ENCODE results near the gene CMTM7.

GRCh38 chr3:31917429-31917856, 63.6 kb downstream of the OSBPL10 start:
- PRO-cap: no peak
- RRBS: no CpG with 5 or more reads among the region's 2 CpGs

GRCh38 chr3:31947574-31948440, 33.3 kb downstream of the OSBPL10 start:
- PRO-cap: no peak
- RRBS: no CpG with 5 or more reads among the region's 6 CpGs

- PRO-cap: no peak
- RRBS: no CpG with 5 or more reads among the region's 2 CpGs
Measured at GRCh38 chr3:32324321-32324812, 67.3 kb upstream of the CMTM7 start.

DNA sequence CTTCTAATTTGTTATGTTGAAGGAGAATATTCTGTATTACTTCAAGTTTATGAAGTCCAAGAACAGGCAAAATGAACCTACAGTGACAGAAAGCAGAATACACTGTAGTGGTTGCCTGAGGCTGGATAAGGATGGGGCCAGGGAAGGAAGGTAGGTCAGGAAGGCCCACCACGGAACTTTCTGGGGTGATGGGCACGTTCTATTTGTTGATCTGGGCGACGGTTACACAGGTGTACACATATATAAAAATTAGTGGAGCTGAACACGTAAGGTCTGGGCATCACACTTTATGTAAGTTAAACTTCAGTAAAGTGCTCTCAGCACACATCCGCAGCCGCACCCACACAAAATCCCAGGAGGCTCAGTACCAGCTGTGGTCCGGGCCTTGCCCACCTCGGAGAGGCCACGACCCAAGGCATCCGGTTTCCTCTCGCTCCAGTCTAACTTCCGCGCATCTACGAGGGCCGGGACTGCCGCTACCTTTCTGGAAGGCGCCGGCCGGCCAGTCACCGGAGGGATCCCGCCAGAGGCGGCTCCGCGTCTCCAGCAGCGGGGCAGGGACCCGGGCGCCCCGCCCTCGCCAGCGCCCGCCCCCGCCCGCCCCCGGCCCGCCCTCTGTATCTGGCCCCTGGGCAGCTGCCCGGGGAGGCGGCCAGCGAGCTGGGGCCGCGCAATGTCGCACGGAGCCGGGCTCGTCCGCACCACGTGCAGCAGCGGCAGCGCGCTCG, at the start of gene CMTM7:
CMTM7 (plus strand) TSS at position 620 of the 728 bp plus-strand sequence.
- PRO-cap: bidirectional peak, plus-strand start at position 646 of the sequence, minus-strand start at position 543 of the sequence
- RRBS: 2% methylated on average over 37 of the region's 51 CpGs

- PRO-cap: no peak
- RRBS: no CpG with 5 or more reads among the region's 2 CpGs
Measured at GRCh38 chr3:32503102-32503238, 318 bp upstream of the CMTM6 start.

DNA sequence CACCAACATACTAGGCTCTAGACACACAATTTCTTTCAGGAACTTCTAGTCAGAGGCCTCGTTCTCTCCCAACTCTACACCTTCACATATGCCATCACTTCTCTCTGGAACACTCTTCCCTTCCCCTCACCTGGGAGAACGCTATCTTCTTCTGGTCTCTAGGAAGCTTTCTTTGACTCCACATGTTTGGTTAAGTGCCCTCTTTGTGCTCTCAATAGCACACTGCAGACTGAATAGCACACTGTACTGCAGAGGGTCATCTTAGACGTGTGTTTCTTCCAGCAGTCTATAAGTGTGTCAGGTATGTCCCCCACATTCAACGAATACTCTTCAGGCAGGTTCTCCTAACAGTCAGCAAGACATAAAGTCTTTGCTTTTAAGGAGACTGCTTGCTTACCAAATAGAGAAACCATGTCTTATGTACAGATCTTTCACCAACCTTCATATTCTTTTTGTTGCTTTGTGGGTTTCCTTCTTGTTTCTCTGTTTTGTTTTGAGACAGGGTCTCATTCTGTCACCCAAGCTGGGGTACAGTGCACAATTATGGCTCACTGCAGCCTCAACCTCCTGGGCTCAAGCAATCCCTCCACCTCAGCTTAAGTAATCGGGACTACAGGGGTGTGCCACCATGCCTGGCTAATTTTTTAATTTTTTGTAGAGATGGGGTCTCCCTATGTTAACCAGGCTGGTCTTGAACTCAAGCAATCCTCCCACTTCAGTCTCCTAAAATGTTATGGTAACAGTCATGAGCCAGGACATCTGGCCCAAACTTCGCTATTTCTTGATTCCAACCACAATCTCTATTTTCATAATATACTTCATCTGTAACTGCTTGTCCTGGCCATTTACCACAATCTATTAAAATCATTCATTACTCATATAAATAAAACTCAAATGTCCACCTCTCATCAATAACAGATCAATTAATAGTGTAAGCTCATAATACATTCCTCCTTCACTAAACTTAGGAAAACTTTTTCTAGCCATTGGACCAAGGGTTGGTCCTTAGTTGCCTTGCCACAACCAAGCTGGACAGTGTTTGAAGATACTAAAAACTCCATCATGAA, 14.3 kb downstream of the DYNC1LI1 start:
- PRO-cap: no peak
- RRBS: no CpG with 5 or more reads among the region's 6 CpGs

DNA sequence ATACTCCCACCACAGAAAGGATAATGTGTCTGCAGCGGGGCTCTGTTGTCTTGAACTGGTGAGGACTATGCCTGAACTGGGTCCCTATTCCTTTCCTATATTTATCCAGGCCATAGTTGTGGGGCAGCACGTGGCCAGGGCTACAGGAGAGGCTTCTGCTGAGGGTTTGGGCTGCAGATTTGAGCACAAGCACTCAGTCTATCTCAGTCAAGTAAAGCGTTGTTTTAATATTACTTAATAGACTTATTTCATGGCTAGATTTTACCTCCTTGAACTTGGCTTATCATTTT, 50.9 kb downstream of the TRIM71 start:
- PRO-cap: no peak
- RRBS: no CpG with 5 or more reads among the region's 3 CpGs

DNA sequence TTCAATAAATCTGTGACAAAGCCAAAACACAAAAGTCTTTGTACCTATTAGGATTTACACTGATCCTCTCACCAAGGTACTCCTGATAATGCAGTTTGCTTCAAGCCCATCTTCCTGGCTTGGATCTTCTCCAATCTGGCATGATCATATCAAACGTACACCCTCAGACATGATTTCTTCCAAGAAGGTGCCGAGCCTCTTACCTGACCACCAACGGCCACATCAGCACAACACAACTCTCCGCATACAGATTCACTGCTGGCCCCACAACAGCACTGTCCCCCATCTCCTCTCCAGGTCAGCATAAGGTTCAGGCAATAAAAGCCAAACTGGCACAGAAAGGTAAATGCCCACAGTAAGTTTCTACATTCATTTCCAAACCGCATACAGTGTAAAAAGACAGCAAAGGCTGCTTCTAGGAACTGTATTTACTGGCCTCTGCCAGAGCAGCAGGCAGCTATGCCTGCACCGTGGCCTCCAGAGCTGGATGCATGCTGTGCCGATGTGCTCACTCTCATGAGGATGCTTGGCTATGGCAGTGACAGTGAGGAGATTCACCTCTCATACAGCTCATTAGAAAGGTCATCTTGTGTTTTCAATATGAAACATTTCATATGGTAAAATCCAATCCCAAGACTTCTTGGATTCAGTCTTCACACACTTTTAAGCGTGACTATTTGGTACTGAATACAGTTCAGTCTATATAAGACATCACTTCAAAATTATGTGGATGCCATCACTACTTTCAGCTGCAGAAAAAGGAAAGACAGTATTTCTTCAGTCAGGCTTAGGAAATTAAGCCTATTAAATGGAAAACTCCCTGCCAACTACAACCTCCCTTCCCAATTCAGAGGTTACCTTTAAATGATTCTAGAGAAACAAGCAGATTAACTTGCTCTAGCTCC, 50.3 kb downstream of the UBP1 start:
- PRO-cap: no peak
- RRBS: no CpG with 5 or more reads among the region's 8 CpGs

- PRO-cap: no peak
- RRBS: no CpG with 5 or more reads among the region's 13 CpGs
Measured at GRCh38 chr3:33396853-33397639, 43.2 kb downstream of the UBP1 start.

GRCh38 chr3:33406723-33407052, 33.5 kb downstream of the UBP1 start:
- PRO-cap: no peak
- RRBS: no CpG with 5 or more reads among the region's 4 CpGs

- PRO-cap: no peak
- RRBS: no CpG with 5 or more reads among the region's 2 CpGs
Measured at GRCh38 chr3:34200454-34201201, 402.2 kb downstream of the PDCD6IP start.

DNA sequence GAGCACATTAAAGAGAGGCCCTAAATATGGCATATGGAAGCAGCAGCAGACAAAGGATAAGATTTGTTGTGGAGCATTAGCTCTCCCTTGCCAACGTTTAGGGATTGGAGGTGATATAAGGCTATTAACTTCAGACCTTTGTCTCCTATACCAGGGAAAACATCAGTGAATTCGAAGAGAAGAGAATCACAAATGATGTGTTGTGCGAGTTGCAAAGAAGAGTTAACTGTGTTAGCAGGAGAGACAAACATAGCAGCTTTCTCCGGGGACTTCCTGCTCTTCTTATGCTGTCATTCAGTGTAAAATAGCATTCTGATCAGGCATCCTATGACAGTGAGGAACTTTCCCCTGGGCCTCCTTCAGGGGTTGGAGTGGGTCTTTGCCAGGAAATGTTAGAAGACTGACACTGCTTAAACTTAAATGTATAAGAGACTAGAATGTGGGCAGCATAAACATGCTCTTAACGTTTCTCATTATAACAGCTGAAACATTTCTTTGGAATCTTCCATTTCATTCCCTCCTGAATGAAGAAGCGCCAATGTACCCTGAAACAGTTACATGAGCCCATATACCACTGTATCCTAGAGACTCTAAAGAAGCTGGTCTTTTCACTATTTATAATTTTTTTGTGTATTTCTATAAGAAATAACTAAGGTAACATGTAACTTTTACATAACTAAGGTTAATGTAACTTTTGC, 782.7 kb upstream of the ARPP21 start:
- PRO-cap: no peak
- RRBS: no CpG with 5 or more reads among the region's 6 CpGs

GRCh38 chr3:36833211-36833770, 68.9 kb upstream of the DCLK3 start:
- PRO-cap: no peak
- RRBS: no CpG with 5 or more reads among the region's 10 CpGs

DNA sequence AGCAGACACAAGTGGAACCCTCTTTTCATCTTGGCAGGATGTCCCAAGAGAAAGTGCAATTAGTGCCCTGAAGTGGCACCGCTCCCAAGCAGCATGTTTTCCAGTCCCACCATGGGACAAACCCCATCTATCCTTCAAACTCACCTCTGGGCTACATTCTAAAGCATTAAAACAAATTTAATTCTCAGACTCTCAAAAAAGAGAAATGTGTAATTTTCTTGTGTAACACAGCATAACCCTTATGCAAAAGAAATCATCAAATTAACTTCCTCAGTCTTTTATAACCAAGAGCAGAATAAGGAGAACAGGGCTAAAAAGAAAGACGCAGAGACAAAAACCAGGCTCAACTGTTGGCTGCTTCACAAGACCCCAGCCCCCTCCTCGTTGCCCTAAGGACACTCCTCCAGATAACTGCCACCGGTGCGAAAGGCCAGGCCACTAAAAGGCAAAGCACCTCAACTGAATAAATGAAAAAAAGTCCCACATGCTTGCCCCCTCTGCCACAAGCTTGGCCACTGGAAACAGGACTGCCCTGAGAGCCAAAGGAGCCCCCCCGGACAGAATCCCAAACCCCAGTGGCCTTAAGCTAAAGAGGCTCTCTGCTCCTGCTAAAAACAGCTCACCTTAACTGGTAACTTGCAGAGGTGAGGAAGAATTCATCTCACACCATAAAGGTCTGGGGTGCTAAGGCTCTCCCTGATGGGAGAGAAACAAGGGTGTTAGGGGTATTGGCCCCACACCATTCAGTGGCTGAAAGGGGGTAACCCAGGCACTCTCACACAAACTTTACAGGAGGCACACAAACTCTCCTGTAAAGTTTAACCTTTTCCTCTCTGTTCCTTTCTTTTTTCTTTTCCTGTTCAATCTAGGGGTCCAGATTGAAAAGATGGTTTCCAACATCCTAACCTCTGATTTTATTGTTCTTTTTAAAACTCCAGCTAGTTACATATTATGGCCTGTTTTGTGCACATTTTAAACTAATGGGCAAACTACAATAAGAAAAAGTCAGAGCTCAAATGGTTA, 20.2 kb downstream of the TRANK1 start:
- PRO-cap: no peak
- RRBS: no CpG with 5 or more reads among the region's 6 CpGs

- PRO-cap: no peak
- RRBS: no CpG with 5 or more reads among the region's 4 CpGs
Measured at GRCh38 chr3:37028276-37028916, 35.1 kb downstream of the MLH1 start.

DNA sequence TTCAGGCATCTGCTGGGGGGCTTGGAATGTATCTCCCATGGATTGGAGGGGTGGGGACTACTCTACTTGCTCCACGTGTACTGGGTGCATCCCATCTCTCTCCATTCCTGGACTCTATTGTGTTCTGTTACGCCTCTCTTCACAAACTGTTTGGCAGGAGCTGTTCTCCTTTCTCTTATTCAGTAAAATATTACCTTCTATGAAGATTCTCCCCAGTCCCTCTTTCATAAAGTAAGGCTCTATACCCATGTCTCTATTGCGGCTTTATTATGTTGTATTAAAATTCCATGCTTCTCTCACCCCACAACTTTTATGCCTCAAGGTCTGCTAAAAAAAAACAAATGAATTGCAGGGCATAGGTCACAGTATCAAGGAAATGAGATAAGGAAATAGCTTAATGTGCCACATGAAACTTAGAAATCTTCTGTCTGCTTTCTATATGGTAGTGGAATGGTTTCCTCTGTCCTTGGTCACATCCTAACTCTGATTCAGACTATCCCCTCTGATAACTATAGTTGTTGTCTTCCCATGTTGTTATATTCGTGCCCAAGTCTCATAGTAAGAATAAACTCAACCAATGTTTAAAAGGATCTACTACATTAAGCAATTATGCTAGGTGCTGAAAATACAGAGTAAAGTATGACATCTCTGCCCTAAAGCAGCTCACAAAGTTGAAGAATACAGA, 43.1 kb downstream of the LRRFIP2 start:
- PRO-cap: no peak
- RRBS: no CpG with 5 or more reads among the region's 4 CpGs

GRCh38 chr3:37140877-37141325, 33.5 kb downstream of the LRRFIP2 start:
- PRO-cap: no peak
- RRBS: no CpG with 5 or more reads among the region's 2 CpGs

DNA sequence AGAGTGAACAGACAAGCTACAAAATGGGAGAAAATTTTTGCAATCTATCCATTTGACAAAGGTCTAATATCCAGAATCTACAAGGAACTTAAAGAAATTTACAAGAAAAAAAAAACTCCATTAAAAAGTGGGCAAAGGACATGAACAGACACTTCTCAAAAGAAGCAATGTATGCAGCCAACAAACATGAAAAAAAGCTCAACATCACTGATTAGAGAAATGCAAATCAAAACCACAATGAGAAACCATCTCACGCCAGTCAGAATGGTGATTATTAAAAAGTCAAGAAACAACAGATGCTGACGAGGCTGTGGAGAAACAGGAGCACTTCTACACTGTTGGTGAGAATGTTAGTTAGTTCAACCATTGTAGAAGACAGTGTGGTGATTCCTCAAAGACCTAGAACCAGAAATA, 27.5 kb downstream of the LRRFIP2 start:
- PRO-cap: no peak
- RRBS: no CpG with 5 or more reads among the region's 2 CpGs

DNA sequence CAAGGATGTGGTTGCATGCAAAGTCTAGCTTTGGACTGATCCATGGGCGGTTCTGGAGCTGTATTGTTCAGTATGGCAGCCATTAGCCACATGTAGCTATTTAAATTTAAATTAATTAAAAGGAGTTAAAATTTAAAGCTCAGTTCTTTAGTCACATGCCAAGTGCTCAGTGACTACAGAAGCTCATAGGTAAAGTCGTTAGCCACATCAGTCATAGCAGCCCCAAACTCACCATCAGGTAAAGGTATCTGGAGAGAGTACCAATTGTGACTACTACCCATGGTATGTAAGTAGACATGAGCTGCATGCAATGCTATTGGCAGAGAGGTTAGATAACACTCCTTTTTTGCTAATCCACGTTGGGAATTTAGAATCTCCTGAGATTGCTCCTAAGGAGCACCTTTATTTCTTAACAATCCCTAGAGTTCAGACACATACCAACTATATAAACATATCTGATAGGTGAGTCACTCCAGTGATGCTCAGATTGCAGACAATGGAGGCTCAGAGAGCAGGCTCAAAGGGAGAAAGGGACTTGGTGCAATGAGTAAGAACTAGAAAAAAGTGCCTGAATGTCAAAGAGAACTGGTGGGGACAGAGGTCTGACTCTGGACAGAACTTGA, 21.8 kb upstream of the GOLGA4 start:
- PRO-cap: bidirectional peak, plus-strand start at position 289 of the sequence, minus-strand start at position 250 of the sequence
- RRBS: no CpG with 5 or more reads among the region's 3 CpGs

DNA sequence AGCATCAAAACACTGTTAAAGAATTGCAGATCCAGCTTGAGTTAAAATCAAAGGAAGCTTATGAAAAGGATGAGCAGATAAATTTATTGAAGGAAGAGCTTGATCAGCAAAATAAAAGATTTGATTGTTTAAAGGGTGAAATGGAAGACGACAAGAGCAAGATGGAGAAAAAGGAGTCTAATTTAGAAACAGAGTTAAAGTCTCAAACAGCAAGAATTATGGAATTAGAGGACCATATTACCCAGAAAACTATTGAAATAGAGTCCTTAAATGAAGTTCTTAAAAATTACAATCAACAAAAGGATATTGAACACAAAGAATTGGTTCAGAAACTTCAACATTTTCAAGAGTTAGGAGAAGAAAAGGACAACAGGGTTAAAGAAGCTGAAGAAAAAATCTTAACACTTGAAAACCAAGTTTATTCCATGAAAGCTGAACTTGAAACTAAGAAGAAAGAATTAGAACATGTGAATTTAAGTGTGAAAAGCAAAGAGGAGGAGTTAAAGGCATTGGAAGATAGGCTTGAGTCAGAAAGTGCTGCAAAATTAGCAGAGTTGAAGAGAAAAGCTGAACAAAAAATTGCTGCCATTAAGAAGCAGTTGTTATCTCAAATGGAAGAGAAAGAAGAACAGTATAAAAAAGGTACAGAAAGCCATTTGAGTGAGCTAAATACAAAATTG, 83.3 kb downstream of the GOLGA4 start:
- PRO-cap: no peak
- RRBS: no CpG with 5 or more reads among the region's 1 CpG